Upper lobe of left lung (tissue), 5 donors: ENCODE measurements around a stretch of chr6.

- PRO-cap, 2 experiments: no peak in any of the 2 experiments
- RAMPAGE, long total RNA, 4 experiments: no peak in any of the 4 experiments
Observed at GRCh38 chr6:296683-297271, 4.5 kb downstream of the DUSP22 start.

GRCh38 chr6:341012-341629 lies 48.8 kb downstream of the DUSP22 start:
- PRO-cap, 2 experiments: no peak in any of the 2 experiments
- RAMPAGE, long total RNA, 4 experiments: no peak in any of the 4 experiments

- PRO-cap, 2 experiments: no peak in any of the 2 experiments
- RAMPAGE, long total RNA, 4 experiments: no peak in any of the 4 experiments
Observed at GRCh38 chr6:347181-347691, 44.3 kb upstream of the IRF4 start.

DNA sequence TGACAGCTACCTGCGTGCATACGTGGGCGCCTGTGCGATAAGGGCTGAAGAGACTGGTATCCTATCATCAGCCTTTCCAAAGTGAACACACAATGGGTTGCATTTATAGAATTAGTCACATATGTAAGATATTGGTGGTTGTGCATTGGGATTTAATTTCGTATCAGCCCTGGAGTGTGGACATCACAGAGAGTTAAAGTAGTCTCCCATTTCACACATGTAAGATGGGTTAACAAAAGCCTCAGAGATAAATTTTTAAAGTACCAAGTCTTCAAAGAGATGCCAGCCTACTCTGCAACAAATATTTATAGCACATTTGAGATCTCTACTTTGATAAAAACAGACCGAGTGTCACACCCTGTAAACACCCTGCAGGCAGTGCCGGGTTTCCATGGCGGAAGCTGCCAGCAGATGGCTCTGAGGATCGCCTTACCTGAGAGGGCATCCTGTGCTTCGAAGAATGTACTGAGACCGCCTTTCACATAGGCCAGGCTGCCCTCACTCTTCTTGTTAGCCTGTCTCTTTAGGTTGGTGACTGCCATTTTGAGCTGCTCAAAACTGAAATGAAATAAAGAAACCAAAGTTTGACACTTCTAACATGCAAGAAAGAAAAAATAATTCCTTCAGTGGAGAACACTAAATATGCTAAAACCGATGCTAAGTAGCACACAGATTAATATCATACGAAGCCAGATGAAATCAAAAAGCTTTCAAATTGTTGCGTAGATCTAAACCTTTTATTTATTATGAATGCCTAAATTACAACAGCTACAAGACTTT lies 39.4 kb downstream of the HUS1B start:
- PRO-cap, 2 experiments: no peak in any of the 2 experiments
- RAMPAGE, long total RNA, 4 experiments: no peak in any of the 4 experiments

DNA sequence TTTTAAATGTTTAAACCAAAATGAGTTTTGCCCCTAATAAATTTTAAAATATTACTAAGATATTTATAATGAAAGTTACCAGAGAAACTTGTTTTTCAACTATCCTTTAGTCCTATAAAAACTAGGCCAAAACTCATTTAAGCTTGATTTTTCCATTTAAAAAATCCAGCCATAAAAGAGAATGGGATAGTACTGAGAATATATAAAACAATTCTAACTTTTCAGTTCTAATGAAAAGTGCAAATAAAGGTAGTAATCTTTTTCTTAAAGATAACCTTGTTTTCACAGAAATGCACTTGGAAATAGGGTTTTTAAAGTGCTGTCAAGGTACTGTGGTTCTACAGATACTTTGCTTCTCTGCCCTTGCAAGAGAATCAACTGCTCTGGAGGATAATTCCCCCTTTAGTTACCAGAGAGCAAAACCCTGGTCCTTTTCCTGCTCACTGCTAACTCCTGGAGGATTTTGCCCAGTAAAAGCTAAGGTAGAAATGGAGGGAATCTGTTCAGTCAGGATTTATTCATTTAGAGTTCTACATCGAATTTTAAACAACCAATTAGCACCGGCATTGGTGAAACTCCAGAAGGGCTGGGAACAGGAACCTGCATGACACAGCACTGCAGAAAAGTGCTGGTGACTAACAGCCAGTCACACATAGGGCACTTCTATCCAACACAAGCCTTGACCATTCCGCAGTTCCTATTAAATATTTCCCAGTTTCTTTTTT lies 11.3 kb downstream of the EXOC2 start:
- PRO-cap, 2 experiments: no peak in any of the 2 experiments
- RAMPAGE, long total RNA, 4 experiments: no peak in any of the 4 experiments

DNA sequence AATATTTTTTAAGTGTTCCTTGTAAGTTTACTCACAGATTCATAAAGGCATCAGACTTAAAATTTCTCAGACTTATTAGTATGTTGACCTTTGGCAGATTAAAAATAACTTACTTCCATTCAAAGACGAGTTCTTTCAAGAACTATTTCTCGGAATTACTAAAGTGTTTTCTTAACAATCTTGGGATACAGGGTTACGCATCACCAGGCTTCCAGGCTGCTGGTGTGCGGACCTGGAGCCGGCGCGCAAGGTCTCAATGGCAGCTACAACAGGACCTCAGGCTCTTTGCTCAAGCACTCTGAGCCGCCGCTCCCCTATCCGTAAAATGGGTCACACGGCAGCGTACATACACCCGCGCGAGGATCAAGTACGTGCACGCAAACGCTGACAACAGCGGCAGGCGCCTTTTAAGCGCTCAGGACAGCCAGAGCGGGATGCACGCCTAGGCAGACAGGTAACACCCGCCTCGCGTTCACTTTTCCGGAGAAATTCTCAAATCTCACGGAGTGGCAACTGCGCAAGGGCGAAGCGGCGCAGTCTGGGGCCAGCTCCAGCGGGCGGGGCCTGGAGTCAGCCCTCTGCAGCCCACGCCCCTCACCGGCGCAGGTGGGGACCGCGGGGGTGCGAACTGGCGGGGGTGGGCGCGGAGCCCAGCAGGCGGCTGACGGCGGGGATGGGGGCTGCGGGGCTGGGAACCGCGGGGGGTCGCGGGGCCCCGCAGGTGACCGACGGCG lies 611 bp downstream of the EXOC2 start:
- PRO-cap, 2 experiments: no peak in any of the 2 experiments
- RAMPAGE, long total RNA, 4 experiments: no peak in any of the 4 experiments

DNA sequence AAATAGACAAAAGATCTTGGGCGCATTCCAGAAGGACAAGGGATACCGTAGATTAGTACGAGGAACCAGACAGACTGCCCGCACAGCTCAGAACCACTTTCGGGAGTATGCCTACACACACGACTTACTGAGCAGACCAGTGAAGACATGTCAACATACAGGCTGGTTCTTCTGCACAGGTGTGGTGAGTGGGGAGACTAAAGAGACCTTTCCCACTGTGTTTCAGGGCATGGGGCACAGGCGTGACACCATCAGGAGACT lies 15.8 kb upstream of the FOXQ1 start:
- PRO-cap, 2 experiments: no peak in any of the 2 experiments
- RAMPAGE, long total RNA, 4 experiments: no peak in any of the 4 experiments

GRCh38 chr6:1316052-1317001 lies 4.4 kb downstream of the FOXQ1 start:
- PRO-cap, 2 experiments: peak in 1 of 2 experiments; most common plus-strand start chr6:1316570 (in 1); most common minus-strand start chr6:1316629 (in 1)
- RAMPAGE, long total RNA, 4 experiments: no peak in any of the 4 experiments

DNA sequence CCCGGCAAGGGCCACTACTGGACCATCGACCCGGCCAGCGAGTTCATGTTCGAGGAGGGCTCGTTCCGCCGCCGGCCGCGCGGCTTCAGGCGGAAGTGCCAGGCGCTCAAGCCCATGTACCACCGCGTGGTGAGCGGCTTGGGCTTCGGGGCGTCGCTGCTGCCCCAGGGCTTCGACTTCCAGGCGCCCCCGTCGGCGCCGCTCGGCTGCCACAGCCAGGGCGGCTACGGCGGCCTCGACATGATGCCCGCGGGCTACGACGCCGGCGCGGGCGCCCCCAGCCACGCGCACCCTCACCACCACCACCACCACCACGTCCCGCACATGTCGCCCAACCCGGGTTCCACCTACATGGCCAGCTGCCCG lies 1.1 kb downstream of the FOXF2 start:
- PRO-cap, 2 experiments: no peak in any of the 2 experiments
- RAMPAGE, long total RNA, 4 experiments: no peak in any of the 4 experiments

GRCh38 chr6:1392003-1392396 lies 2.6 kb downstream of the FOXF2 start:
- PRO-cap, 2 experiments: no peak in any of the 2 experiments
- RAMPAGE, long total RNA, 4 experiments: no peak in any of the 4 experiments

DNA sequence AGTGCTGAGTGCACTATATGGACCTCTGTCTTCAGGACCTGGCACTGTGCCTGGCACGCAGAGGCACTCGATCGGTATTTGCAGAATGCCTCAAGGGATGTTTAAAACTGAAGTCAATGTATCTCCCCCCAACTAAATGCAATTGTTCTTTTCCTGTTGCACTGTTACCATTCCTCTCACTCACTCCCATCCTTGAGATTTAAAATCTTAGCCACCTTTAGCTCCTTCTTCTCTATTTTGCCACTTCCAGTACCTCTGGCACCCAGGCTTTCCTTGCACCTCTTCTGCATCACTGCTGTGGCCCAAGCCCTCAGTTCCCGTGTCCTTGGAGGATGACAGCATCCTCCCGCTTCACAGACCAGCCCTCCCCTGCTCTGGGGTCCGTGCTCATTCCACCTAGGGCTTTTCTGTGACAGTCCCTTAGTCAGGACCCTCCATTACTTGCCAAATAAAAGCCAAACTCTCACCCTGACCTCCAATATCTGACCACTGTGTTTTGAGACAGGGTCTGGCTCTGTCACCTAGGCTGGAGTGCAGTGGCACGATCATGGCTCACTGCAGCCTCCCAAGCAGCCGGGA lies 36.3 kb downstream of the FOXC1 start:
- PRO-cap, 2 experiments: no peak in any of the 2 experiments
- RAMPAGE, long total RNA, 4 experiments: no peak in any of the 4 experiments

- PRO-cap, 2 experiments: no peak in any of the 2 experiments
- RAMPAGE, long total RNA, 4 experiments: no peak in any of the 4 experiments
Observed at GRCh38 chr6:1802421-1803086, 192.8 kb downstream of the FOXC1 start.

GRCh38 chr6:1917150-1918042 lies 307.7 kb downstream of the FOXC1 start:
- PRO-cap, 2 experiments: no peak in any of the 2 experiments
- RAMPAGE, long total RNA, 4 experiments: no peak in any of the 4 experiments

GRCh38 chr6:2244200-2244760 lies 1.1 kb downstream of the GMDS start:
- PRO-cap, 2 experiments: no peak in any of the 2 experiments
- RAMPAGE, long total RNA, 4 experiments: no peak in any of the 4 experiments

DNA sequence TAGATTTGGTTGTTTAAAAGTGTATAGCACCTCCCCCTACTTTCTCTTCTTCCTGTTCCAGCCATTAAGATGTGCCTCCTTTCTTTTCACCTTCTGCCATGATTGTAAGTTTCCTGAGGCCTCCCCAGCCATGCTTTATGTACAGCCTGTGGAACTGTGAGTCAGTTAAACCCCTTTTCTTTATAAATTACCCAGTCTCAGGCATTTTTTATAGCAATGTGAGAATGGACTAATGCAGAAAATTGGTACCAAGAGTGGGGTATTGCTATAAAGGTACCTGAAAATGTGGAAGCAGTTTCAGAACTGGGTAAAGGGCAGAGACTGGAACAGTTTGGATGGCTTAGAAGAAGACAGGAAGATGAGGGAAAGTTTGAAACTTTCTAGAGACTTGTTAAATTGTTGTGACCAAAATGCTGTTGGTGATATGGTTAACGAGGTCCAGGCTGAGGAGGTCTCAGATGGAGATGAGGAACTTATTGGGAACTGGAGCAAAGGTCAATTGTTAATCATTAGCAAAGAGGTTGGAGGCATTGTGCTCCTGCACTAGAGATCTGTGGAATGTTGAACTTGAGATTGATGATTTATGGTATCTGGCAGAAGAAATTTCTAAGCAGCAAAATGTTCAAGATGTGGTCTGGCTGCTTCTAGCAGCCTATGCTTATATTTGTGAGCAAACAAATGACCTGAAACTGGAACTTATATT lies 78.8 kb upstream of the GMDS start:
- PRO-cap, 2 experiments: no peak in any of the 2 experiments
- RAMPAGE, long total RNA, 4 experiments: no peak in any of the 4 experiments

- PRO-cap, 2 experiments: no peak in any of the 2 experiments
- RAMPAGE, long total RNA, 4 experiments: no peak in any of the 4 experiments
Observed at GRCh38 chr6:2352087-2352597, 106.7 kb upstream of the GMDS start.

GRCh38 chr6:2448495-2449059 lies 203.2 kb upstream of the GMDS start:
- PRO-cap, 2 experiments: no peak in any of the 2 experiments
- RAMPAGE, long total RNA, 4 experiments: no peak in any of the 4 experiments

DNA sequence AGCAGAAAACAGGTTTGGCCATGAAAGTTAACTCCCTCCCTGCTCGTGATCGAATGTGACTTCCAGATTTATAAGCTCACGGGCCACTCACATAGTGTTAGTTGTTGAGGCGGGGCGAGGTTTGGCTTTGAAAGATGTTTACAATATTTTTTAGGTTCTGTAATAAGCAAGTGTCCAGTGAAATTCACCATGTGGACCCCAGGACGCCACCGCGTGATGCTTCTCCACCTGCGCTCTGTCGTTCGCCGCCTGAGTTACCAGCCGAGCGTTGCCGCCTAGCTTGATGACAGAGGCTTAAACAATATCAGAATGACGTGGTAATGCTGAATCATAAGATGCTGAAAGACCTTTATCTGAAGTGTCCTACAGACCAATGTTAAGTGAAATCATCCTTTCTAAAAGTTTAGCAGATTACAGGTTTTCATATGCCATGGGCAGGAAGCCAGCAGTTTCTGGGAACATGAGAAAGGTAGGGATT lies 241.0 kb downstream of the MYLK4 start:
- PRO-cap, 2 experiments: no peak in any of the 2 experiments
- RAMPAGE, long total RNA, 4 experiments: no peak in any of the 4 experiments

- PRO-cap, 2 experiments: no peak in any of the 2 experiments
- RAMPAGE, long total RNA, 4 experiments: no peak in any of the 4 experiments
Observed at GRCh38 chr6:2682804-2683328, 67.9 kb downstream of the MYLK4 start.

GRCh38 chr6:2708385-2708858 lies 42.3 kb downstream of the MYLK4 start:
- PRO-cap, 2 experiments: peak in 1 of 2 experiments; most common minus-strand start chr6:2708626 (in 1)
- RAMPAGE, long total RNA, 4 experiments: no peak in any of the 4 experiments